ENCODE measurements around the genes PDZK1IP1, BEND5 and ELAVL4.

DNA sequence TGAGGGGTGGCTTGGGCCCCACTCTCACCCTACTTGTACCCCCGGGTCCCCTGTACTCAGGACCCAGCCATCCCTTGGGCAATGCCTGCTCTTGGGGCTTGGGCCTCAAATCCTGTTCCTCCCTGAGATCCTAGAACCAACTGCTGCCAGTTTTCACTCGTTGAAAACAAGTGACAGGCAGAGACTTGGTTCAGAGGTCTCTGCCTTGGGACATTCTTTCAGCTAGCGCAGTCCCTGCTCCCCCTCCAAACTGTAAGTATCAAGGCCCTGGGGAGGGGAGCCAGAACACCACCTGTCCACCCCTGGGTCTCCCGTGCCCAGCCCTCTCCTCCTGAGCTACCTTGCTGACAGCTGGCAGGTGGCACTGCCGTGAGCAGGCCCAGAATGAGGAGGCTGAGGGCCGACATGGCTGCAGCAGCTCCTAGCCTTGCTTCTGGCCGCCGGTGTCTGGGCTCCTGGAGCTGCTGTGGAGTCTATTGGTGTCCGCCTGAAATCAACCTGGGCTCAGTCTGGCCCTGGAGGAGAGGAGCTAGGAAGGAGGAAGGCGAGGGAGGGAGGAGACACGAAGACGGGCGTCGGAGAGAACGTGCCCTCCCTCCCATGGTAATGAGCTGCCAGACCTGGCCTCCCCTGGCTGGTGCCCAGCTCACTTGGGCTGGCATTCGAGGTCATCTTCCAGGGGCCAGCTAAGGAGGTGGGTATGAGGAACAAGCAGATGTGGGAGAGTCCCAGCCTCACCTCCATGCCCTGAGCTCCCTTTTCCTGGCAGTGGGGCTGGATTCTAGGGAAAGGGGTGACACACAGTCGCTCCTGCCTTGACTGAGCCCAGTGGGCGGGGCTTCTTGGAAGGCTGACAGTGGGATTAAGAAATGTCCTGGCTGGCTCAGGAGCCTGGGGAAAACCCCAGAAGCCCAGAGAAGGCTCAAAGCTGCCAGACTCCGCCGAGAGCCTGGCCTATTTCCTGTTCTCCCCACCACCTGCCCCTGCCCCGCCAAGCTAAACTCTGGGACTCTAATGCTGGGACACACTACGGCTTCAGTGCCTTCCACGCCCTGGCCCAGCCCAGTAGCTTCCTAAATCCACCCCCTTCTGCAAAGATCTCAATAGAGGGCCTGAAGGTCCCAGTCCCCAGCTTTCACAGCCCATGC is at the start of gene PDZK1IP1:
TSS of gene PDZK1IP1 (minus strand) at position 511 of the 1,148 bp plus-strand sequence.
- RRBS, 2 experiments: no CpG with 5 or more reads among the region's 23 CpGs

DNA sequence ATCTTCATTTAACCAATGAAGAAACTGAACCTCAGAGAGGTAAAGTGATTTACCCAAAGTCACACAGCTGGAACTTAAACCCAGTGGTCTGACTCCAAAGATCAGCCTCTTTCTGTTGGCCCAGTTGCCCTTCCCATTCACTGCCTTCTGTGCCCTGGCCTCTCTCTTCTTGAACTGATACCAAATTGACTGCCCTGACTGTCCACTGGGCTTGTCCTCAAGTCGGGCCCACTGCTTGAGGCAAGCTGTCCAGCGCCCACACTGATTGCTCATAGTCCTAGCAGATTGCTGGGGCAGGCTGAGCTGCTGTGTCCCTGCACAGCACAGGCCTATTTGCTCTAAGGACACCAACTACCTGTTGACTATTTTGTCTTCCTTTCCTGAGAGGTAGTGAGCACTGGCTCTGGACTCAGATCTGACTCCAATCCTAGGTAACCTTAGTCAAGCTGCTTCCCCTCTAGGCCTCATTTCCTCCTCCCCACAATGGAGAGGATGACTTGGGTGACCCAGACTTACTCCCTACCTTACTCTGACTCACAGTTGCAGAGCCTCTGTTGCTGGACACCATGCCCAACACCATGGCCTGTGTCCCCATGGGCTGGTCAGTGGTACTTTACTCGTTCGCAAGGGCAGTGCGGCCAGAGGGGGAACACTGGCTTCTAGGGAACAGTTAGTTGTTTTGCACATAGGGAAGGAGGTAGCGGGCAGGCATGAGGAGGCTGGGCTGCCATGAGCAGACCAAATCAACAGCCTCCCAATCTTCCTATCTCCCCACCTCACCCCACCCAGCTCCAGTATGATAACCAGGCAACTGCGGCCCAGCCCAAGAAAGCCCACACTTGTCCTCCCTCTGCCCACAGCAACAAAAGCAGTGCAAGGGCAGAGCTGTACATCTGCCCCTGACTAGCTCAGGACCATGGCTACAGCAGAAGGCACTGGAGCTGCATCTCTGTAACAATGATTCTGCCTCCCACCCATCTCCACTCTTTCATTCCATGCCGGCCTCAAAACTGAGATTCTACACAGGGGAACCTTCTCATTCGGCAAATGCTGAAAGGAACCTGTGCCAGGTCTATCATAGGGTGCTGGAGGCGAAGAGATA is 18.9 kb downstream of the TAL1 start:
- RRBS, 2 experiments: no CpG with 5 or more reads among the region's 10 CpGs

DNA sequence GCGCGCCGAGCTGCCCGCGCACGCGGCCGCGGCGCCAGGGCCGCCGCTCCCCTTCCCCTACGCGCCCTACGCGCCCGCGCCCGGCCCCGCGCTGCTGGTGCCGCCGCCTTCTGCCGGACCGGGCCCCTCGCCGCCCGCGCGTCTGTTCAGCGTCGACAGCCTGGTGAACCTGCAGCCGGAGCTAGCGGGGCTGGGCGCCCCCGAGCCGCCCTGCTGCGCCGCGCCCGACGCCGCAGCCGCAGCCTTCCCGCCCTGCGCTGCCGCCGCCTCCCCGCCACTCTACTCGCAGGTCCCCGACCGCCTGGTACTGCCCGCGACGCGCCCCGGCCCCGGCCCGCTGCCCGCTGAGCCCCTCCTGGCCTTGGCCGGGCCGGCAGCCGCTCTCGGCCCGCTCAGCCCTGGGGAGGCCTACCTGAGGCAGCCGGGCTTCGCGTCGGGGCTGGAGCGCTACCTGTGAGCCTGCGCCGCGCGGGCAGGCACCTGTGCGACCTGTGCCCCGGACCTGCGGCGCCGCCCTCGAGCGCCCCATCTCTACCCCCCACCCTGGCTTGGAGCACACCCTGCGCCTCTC is 819 bp downstream of the FOXE3 start:
- RRBS, 2 experiments: 74 to 78% methylated on average over 26 to 27 of the region's 82 CpGs

GRCh38 chr1:47507851-47508966 is 70.4 kb downstream of the FOXD2 start:
- RRBS, 2 experiments: 6 to 17% methylated on average over 11 to 18 of the region's 86 CpGs

DNA sequence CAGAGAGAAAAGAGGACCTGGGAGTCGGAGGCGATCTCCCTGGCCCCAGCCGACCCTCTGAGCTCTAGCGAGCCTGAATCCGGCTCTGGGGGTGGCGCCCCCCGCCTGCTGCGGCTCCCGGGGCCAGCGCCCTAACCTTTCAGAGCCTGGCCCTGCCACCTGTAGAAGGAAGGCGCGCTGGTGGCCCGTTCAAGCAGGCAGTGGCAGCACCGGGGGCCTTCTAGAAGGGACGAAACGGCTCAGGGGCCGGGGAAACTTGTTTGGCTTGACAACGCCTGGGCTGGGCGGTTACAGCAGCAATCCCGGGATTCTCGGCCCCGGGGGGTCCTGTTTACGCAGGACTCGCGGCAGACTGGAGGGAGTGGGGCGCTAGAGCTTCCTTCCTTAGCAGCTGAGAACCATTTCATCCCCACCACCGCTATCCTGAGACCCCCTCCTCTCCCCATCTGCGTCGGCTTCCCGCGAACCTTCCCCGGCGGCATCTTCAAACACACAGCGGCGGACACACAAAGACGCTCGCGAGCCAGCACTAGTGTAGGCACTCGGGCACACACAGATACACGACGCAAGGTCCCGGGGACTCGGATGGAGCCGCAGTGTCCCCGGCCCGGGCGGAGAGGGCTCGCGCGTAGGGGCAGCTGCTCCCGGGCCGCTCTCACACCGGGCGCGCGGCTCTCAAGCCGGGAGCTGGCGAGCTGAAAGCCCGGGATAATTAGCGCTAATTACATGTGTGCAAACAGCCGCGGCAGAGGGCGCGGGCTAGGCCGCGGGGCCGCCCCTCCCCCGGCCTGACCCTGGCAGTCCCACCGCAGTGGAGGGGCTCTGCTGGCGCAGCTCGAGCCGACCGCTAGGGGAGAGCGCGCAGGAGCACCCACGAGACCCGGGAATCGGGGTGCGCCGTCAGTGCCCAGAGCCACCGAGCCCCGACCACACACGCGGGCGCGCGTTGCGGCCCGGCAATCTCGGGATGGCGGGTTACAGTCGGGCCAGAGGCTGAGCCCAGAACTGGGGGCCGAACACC is 271.3 kb downstream of the FOXD2 start:
- RRBS, 2 experiments: 11 to 12% methylated on average over 55 of the region's 93 CpGs

DNA sequence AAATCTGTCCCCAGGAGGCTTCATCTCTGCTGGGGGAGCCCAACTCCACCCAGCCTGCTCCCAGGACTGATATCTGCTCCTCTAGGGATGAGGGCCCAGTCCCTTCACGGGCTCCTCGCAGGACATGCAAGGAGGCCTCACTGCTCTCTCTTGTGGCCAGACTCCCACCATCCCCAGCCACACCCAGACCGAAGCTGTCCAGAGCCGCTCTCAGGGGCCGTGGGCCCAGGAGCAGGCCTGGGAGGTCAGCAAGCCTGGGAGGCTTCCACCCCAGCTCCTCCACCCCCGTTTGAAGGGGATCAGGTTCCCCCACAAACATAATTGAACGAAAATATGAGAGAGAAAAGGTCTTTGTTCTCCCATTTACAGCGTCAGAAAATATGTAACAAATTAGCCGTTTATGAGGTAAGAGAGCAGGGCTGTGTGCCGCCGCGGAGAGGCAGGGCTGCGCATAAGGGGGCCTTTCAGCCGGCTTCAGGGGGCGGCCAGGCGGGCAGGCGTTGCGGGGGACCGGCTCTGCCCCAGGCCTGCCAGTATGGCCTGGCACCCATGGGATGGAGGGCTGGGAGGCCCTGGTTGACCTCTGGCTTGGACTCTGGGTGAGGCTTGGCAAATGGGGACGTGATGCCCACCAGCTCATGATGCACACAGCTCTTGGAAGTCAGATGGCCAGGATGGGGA is 179.4 kb downstream of the TRABD2B start:
- RRBS, 2 experiments: 67 to 78% methylated on average over 6 of the region's 20 CpGs

DNA sequence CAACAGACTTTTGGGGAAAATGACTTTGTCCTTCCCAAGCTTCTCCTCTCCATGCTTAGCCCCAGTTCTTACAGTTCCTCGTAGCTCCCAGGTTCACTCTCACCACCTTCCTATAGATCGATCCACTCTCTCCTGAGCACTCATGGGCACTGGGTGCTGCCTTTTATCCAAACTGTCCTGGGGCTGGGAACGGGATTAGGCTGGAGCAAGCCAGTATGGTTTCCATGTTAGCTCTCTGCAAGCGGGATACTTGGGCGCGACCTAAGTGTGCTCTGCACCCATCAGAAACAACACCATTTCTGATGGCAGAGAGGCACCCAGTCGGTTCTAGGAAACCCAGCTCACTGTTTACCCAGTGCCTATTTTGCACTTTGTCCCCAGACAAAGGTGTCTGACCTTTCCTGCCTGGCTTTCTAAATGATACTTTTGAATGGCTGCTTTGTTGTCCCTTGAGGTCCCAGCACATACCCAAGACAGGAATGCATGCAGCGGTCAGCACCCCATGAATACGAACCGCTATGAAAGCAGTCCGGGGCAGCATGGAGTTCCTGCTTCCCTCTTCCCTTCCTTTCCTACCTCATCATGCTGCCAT is 84.0 kb downstream of the TRABD2B start:
- RRBS, 2 experiments: no CpG with 5 or more reads among the region's 11 CpGs

DNA sequence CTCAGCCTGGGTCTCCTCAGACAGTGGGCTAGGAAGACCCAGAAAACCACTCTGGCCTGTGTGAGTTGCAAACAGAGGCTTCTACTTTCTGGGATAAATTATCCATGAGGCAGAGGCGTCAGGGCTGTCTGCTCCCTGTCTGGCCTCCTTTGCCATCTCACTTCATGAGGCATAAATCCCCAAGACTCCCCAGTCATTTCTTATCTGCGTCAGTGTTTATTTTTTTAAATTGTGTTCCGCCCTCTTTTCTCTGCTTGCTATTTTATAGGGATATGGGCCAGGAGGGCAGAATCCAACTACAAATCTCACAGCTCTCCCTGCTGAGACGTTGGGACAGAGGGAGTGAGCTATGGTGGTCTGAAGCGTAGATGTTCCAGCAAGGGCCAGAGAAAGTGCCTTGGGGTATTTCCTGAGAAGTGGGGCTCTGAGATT is 80.7 kb upstream of the TRABD2B start:
- RRBS, 2 experiments: no CpG with 5 or more reads among the region's 5 CpGs

- RRBS, 2 experiments: no CpG with 5 or more reads among the region's 5 CpGs
These were observed 7.9 kb downstream of the SLC5A9 start for GRCh38 chr1:48230315-48230956.

DNA sequence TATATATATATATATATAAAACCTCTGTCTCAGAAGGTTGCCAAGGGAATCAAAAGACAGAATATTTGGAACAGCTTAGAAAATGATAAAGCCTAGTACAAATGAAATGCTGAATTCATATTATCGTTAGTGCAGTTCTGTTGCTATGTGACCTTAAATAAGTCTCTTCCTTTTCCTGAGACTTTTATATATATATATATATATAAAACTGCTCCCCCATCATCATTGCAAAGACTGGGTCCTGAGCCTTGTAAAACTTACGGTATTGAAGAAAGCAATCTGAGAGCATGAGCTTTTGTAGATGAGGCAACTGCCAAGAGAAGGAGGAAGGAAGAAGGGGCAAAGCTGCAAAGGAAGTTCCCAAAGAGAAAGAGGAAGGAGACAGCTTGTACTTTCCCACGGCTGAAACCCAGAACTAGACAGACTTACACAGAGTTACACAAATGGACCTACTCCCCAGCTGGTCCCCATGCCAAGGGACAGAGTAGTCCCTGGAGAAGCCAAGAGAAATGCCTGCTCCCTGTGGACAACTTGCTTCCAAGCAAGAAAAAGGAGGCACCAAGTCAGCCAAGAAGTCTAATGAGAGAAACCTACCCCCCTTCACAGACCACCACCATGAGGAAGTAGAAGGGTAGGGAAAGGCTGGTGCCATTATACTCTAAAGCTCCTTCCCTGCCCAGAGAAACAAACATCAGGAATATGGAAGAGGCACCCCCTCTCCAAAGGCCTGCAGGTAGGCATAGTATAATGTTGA is 22.6 kb downstream of the SLC5A9 start:
- RRBS, 2 experiments: no CpG with 5 or more reads among the region's 3 CpGs

GRCh38 chr1:48470476-48471047 is 1.4 kb downstream of the SPATA6 start:
- RRBS, 2 experiments: no CpG with 5 or more reads among the region's 11 CpGs

DNA sequence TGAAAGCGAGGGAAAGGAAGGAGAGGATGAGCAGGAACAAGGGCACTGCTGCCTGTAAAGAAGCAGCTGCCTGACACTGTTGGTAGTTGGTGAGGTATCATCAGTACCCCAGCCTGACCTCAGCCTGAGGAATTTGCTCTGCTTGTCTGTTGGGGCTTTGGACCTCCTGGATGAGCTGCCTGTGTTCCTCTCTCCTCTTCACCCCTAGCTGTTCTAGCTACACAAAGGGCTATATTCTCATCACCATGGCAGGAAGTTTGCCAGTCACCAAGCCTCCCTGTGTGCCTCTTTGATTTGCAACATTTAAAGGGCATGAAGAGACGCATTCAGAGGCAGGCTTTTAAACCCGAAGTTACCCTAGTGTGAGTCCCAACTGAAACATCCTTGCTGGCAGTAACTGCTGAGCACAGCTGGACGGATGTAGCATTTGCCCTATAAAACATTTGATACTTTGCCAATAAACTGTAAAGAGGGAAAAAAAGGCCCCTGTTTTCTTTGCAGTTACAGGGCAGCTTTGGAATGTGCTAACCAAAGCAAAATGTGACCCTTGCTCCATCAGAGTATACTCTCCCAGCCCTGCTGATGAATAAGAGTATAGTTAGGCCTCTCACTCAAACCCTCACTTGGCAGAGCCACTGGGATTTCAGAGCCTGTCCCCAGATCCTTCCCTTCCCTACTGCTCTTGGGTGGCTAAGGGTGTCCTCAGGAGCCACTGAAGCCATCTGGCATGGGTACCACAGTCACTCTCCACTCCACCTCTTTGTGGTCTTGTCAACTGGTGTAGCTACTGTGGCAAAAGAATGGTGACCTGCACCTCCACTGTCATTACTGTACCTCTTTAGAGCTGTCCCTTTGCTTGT is 22.3 kb upstream of the SPATA6 start:
- RRBS, 2 experiments: no CpG with 5 or more reads among the region's 4 CpGs

GRCh38 chr1:48679712-48680401 is 96.8 kb downstream of the BEND5 start:
- RRBS, 2 experiments: no CpG with 5 or more reads among the region's 10 CpGs

DNA sequence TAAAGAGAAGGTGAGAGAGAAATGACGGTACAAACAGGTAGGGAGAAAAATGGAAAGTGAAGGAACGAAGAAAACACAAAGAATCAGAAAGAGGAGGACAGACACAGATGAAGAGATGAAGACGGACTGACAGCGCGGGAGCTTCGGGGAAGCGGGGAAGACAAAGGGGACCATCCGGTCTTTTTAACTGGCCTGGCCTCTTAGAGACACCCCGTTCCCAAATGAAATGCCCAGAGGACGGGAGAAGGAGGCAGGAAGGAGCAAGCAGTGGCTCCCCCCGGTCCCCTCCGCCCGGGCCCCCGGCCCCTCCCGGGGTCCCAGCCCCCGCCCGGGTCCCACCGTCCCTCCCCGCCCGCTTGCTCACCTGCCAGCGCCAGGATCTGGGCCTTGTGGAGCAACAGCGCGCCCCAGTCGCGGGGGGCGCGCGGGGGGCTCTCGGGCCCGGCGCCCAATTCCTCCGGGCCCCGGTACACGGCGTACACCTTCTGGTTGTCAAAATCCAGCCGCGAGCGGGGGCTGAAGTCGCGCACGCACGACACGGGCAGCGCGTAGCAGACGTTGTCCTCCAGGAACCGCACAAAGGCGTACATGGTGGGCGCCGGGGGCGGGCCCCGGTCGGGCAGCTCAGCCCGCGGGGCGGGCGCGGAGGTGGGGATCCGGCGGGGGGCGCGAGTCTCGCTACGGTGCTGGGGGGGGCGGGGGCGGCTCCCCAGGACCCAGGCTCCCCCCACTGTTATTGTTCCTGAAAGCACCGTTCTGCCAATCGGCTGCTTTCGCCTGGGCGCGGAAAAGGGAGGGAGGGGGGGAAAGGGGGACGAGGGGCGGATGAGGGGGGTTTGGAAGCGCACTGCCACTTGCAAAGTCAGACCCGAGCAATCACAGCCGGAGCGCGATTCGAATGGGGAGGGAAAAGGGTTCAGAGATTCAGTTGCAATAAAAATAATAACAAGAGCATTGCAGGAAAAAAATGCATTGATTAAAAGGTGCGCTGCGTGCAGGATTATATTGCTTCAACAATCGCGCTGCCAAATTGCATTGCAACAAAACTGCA is at the start of gene BEND5:
TSS of gene BEND5 (minus strand) at position 650 of the 1,051 bp plus-strand sequence.
- RRBS, 2 experiments: 23 to 35% methylated on average over 14 to 21 of the region's 83 CpGs

DNA sequence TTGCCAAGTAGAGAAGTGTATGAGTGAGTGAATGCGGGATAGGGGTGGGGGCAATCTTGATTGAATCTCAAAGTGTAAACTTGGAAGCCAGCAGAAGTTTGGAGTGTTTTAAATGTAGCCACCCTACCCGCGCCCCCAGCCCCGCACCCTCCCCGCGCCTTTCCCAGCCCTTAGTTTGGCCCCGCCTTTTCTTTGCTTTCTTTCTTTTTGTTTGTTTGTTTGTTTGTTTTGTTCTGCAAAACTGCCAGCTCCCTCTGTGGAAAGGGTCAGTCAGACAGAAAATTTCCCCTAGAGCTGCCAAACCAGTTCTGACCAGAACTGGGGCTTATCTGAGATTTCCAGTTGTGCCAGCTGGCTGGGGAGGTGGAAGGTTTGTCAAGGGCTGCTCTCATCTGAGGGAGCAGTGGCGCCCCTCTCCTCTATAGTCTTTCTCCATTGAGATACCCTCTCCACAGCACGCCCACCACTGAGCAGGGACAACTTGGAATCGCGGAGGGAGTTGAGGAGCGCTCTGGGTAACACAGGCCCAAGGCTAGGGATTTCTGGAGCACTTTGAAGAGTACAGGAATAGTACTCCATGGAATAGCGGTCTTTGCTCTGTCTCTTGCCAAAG is 708 bp upstream of the BEND5 start:
- RRBS, 2 experiments: no CpG with 5 or more reads among the region's 13 CpGs

- RRBS, 2 experiments: no CpG with 5 or more reads among the region's 25 CpGs
These were observed 24.7 kb upstream of the AGBL4 start for GRCh38 chr1:50048471-50048822.

GRCh38 chr1:50106101-50106416 is 2.7 kb upstream of the ELAVL4 start:
- RRBS, 2 experiments: no CpG with 5 or more reads among the region's 9 CpGs

GRCh38 chr1:50108363-50109118 is at the start of gene ELAVL4:
Gene ELAVL4, plus strand, starts transcription at chr1:50108920.
- RRBS, 2 experiments: no CpG with 5 or more reads among the region's 12 CpGs

- RRBS, 2 experiments: no CpG with 5 or more reads among the region's 6 CpGs
These were observed 66.9 kb downstream of the ELAVL4 start for GRCh38 chr1:50175579-50176141.

- RRBS, 2 experiments: no CpG with 5 or more reads among the region's 2 CpGs
These were observed 70.9 kb downstream of the ELAVL4 start for GRCh38 chr1:50179599-50179942.